ENCODE data around the genes CHL1 and CRBN.

GRCh38 chr3:196270-197112, at the start of gene CHL1:
Gene CHL1, plus strand, starts transcription at chr3:196763.
- PRO-cap, 3 experiments: peak in 2 of 3 experiments; most common plus-strand start chr3:196765 (in 2); most common minus-strand start chr3:197005 (in 1)

GRCh38 chr3:856094-856699, 236.6 kb upstream of the CNTN6 start:
- PRO-cap, 3 experiments: no peak in any of the 3 experiments

DNA sequence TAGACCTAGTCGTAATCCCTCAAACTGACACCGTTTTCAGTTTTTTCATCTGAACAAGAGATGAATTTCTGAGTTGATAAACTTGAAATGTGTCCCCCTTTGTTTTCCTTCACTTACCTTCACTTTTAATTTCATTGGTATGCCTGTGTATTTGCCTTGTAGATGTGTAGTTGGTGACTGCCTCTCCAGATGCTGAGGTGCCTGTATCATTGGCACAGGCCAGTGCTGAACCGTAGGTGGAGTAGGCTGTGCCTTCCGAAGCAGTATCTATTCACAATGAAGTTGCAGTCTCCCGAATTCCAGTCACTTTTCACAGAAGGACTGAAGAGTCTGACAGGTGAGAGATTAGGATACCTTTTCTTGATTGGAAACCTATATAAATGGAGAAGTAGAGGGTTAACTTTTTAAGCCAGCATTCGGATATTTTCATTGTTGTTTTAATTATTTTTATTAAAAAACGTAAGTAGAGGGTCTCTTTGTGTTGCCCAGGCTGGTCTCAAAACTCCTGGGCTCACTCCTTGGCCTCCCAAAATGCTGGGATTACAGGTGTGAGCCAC, 2.2 kb downstream of the TRNT1 start:
- PRO-cap, 3 experiments: no peak in any of the 3 experiments

DNA sequence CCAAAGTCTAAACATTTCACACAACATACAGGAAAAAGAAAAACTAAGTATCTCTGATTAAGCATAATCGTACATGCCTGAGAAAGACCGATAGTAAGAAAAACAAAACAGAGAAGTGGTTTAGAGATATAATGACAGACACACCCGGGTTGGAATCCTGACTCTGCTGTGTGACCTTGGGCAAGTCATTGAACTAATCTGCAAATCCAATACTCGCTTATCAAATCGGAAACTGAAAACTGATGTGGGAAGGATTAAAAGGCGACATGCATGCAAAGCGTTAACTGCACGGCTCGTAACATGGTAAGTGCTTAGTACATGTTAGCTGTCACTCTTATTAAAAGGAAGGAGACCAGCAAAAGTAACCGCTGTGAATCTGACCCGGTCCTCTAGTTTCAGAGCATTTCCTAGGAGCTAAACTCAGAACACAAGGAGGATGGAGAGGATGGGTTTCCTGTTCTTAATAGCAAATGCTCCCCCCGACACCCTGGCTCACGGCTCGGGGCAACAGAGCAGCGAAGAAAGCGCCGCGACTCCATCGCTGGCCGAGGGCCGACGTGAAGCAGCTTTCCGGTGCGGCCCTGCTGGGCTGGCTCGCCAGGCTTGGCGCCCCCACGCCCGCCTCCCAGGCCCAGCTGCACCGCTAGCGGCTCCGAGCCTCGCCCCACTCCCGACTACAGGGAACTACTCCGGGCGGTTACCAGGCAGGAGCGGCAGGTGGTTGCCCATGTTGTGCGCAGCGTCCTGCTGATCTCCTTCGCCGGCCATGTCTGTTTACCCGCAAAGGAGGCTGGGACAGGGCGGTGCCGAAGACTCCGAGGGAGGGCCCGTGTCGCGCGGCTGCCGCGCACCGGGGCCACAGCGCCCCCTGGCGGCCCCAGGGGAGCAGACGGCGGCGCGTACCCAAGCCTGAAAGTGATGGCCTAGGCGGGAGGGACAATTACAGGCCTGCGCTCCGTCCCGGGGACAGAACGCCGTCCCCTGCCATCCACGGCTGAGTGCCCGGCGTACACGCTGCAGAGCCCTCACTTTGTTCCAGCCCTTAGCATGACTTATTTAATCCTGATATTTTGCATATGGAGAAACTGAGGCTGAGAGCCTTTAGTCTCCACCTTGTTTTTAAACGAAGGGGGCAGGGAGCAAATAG, at the start of gene CRBN:
CRBN (minus strand) TSS at position 772 of the 1,147 bp plus-strand sequence.
- PRO-cap, 3 experiments: peak in 3 of 3 experiments; most common plus-strand start position 888 of the sequence (in 2); most common minus-strand start position 772 of the sequence (in 3)

GRCh38 chr3:3799547-3800632, 659 bp downstream of the LRRN1 start:
- PRO-cap, 3 experiments: peak in 2 of 3 experiments; most common plus-strand start chr3:3799769 (in 2); most common minus-strand start chr3:3799738 (in 2)

DNA sequence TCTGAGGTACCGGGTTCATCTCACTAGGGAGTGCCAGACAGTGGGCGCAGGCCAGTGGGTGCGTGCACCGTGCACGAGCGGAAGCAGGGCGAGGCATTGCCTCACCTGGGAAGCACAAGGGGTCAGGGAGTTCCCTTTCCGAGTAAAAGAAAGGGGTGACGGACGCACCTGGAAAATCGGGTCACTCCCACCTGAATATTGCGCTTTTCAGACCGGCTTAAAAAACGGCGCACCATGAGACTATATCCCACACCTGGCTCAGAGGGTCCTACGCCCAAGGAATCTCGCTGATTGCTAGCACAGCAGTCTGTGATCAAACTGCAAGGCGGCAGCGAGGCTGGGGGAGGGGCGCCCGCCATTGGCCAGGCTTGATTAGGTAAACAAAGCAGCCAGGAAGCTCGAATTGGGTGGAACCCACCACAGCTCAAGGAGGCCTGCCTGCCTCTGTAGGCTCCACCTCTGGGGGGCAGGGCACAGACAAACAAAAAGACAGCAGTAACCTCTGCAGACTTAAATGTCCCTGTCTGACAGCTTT, 49.8 kb upstream of the SETMAR start:
- PRO-cap, 3 experiments: no peak in any of the 3 experiments

GRCh38 chr3:4311375-4311976, 8.3 kb downstream of the SETMAR start:
- PRO-cap, 3 experiments: peak in 1 of 3 experiments; most common minus-strand start chr3:4311435 (in 1)

DNA sequence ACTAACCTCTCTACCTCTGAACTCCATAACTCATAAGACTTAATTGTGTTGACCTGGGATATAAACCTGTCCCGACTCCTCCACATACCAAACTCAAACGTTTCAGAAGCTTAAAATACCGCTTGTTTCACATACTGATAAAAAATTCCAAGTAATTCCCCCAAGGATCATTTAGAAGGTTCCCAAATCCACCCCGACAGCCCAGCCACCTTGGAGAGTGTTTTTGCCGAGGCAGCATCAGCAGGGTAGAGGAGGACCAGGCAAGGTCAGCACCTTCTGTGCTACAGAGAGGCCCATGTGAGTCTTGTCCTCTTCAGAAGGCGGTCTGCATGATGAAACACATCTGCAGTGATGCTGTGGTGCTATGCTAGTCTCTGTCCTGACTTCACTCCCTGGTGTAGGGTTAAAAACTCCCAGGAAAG, 87.8 kb downstream of the ITPR1 start:
- PRO-cap, 3 experiments: no peak in any of the 3 experiments

DNA sequence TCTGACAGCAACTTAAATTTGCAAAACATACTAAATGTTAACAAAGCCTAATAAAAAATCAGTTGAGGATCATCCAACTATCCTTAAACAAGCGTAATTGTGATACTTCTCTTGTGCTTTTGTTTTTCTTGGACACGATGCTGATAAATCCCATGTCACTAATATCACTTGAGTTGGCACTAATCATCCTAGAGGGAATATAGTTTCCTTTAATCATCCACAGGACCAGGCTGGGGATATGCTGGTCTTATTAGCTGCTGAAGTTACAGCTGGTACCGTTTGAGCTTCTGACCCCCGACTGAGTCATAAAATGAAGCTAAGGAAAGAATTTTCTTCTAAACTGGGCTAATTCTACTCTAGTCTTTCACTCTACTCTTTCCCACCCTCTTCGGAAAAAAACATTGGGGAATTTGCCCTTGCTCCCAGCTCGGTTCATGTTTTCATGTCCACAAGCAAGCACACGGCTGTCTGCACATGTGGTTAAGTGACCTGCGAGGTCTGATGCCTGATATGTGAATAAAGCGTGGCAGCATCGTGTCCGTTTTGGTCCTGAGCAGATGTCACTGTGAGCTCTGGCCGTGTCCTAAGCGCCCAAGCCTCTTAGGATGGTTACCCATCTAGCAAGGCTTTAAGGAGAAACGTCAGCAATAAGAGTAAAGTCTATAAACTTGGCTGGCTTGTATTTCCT, 223.6 kb downstream of the ITPR1 start:
- PRO-cap, 3 experiments: no peak in any of the 3 experiments

- PRO-cap, 3 experiments: peak in 1 of 3 experiments; most common minus-strand start chr3:4739950 (in 1)
Observed at GRCh38 chr3:4739306-4740061, 239.8 kb upstream of the BHLHE40 start.

DNA sequence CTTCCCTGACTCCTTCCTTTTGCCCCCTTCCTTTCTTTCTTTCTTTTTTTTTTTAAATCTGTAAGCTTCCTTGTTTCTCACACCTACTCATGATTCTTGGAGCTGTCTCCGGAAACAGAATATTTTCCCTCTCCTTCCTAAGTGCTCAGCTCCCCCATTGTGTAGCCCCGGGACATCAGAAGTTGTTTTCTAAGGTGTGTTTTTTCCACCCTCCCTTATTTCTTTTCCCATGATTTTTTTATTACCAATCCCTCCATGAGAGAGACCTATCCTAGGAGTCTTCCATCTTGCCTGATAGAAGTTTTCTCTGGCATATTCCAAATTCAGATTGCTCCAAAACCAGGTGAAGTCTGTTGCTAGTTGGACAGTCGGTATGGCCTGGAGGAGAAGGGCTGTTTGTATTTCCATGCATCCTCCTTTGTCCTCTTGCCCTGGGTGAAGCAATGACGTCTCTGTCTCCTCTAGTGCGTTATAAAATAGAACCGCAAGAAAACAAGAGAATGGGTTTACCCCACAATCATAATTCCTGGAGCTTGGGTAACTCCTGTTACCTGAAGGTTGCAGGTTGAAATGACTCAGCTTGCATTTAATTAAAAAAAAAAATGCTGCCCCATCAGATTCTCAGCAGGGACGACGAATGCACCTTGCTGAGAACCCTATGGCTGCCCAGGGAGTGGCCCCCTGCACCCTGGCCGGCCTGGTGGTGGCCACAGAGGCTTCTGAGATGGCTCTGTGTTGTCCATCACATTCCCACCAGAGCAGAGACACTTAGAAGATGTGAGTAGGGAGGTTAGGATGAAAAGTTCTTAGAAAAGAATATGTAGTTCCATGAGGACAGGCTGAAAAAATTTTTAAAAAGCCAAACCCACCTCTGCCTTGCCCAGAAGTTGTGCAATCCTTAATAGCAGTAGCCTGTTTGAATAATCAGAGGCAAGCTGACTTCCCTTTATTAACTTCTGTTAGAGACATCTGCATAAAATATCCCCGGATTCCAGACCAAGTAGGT, 228.2 kb upstream of the BHLHE40 start:
- PRO-cap, 3 experiments: peak in 3 of 3 experiments; most common plus-strand start position 616 of the sequence (in 3); most common minus-strand start position 375 of the sequence (in 3)

DNA sequence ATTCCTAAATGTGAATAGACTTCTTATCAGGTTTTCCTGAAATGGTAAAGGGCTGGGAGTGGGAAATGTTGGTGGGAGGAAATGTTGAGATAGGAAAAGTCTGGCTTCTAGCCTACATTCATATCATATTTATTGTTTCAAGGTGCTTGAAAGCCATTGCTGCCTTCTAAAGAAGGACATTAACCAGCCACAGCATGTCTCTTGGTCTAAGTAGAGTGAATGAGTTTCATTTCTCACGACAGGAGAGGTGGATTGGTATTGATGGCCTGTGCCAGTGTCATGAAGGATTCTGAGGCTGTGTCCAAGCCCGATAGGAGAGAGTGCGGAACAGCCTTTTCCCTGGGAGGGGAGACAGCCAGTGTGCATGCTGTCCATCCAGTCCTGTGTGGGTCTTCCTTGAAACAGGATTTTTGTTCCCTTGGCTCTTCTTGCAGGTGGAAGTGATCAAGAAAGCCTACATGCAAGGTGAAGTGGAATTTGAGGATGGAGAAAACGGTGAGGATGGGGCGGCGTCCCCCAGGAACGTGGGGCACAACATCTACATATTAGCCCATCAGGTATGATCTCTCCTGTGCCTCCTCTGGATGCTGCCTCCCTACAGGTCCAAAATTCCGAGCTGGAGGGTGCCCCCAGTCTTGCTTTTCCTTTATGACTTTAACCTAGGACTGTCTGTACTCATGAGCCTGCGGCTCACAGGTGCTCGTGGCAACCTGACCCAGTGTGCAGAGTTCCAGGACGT, 196.9 kb upstream of the BHLHE40 start:
- PRO-cap, 3 experiments: no peak in any of the 3 experiments

- PRO-cap, 3 experiments: peak in 1 of 3 experiments; most common plus-strand start chr3:4887184 (in 1); most common minus-strand start chr3:4887311 (in 1)
Observed at GRCh38 chr3:4886925-4887700, 92.1 kb upstream of the BHLHE40 start.

- PRO-cap, 3 experiments: no peak in any of the 3 experiments
Observed at GRCh38 chr3:4902082-4902626, 77.1 kb upstream of the BHLHE40 start.

- PRO-cap, 3 experiments: no peak in any of the 3 experiments
Observed at GRCh38 chr3:4973098-4973872, 6.0 kb upstream of the BHLHE40 start.

DNA sequence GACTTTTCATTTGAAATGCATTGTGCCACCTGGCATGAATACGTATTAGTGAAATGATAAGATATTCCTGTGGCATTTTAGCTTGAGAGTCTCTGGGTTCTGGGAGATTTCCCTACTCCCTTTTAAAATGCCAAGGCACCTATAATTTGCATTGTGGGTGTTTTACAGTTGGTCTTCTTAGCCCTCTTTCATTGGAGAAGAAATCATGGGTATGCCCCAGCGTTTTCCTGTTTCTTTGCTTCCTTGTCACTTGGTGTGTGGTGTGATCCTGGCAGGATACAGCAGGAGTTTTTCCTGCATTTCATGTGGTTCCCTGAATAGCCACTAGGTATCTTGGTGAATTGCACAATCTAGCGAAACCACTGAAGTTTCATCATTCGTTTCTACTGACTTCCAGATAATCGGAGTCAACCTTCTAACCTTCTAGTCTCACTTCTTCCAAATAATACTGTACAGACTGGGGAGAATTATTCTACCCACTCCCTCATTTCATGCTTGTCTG, 2.5 kb downstream of the BHLHE40 start:
- PRO-cap, 3 experiments: peak in 3 of 3 experiments; most common plus-strand start position 249 of the sequence (in 3); most common minus-strand start position 101 of the sequence (in 2)

DNA sequence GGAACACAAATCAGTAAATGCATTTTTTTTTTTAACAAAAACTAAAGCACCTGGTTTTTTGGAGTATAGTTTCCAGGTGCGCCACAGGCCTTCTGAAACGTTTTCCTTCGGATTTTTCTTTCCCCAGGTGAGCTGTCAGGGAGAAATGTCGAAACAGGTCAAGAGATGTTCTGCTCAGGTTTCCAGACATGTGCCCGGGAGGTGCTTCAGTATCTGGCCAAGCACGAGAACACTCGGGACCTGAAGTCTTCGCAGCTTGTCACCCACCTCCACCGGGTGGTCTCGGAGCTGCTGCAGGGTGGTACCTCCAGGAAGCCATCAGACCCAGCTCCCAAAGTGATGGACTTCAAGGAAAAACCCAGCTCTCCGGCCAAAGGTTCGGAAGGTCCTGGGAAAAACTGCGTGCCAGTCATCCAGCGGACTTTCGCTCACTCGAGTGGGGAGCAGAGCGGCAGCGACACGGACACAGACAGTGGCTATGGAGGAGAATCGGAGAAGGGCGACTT, 3.5 kb downstream of the BHLHE40 start:
- PRO-cap, 3 experiments: no peak in any of the 3 experiments

DNA sequence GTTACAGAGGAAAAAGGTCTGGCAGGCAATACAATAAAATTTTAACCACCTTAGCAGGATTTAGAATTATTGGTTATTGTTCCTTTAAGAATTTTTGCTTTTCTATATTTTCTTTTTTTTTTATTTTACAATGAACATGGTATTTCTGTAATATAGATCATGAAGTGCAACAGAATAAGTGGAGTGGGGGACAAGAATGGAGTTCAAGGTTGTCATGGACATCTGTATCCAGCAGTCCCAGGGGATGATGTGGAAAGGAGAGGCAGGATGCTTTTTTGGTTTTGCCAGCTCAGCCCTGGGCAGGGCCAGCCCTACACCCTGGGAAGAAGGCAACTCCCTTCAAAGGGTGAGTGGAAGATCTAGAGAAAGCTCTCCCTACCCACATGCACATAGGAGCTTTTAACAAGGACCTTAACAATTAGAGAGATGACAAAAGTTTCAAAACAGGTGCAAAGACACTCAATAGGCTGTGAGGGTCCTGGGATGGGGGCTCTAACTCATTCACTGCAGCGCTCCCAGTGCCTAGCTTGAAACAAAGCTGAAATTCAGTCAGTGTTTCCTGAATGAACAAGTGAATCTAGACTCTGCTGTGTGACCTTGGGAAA, 14.0 kb downstream of the BHLHE40 start:
- PRO-cap, 3 experiments: no peak in any of the 3 experiments

- PRO-cap, 3 experiments: peak in 1 of 3 experiments; most common plus-strand start chr3:5186109 (in 1)
Observed at GRCh38 chr3:5185716-5186632, 1.5 kb upstream of the EDEM1 start.

- PRO-cap, 3 experiments: peak in 2 of 3 experiments; most common plus-strand start chr3:5188828 (in 1); most common minus-strand start chr3:5188292 (in 1)
Observed at GRCh38 chr3:5187986-5188957, 765 bp downstream of the EDEM1 start.

Measured in Metastatic Breast Carcinoma in the Ovary (tissue), 3 donors.